Mesothelial cell of epicardium (in vitro differentiated cells): ENCODE results near the genes WARS2 and REG4.

- PRO-cap: no peak
These were observed 2.3 kb downstream of the TENT5C start for GRCh38 chr1:117608213-117608549.

DNA sequence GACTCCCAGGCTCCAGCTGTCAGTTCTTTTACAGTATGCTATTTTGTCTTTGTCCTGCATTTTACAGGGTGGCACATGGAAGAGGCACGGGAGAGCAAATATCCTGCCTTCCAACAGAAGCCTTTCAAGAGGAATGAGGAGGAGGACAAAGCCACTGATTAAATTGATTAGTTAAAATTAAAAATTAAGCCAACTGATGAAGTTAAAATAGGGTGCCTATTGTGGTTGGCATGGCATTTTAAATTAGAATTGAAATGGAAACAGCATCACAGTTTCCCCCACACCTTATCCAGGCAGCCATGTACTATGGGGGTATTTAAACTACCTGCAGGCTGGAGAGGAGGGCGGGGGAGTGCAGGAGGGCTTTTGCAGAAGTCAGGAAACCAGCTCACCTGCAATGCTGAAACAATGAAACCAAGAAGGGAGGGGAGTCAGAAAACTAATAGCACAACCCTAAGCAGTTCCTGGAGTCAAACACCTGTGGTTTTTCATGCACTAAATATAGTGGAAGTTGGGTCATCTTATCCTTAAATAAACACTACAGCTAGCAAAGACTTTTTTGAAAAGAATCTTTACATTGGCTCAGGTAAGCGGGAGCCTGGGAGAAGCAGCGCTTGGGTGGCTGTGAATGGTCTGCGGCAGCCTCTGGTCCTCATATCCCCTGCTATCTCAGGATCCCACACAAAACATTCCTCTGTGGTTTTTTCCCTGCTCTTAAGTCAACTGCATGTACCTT, 26.3 kb downstream of the TENT5C start:
- PRO-cap: no peak

- PRO-cap: no peak
These were observed 50.4 kb downstream of the TENT5C start for GRCh38 chr1:117656055-117656931.

DNA sequence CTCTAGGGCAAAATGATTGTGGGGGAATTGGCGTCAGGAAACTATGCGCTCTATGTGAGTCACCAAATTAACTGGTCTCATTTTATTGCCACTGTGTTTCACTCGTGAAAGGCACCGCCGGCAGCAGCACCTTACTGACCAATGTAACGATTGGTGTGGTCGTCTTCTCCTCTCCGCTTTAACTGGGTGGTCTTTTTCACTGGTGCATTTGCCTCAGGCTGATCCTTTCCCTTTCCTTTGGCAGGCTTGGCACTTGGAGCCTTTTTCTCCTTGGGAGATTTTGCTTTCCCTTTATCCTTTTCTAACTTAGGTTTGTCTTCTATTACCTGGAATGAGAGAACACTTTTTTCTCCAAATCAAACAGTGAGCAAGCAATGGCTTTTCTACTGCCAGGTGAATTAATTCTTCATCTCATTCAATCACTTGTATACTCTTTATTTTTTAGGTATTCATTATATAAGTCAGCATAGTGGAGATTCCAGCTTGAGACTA, 83.4 kb downstream of the SPAG17 start:
- PRO-cap: no peak

GRCh38 chr1:118302174-118302493, 117.1 kb upstream of the SPAG17 start:
- PRO-cap: no peak

DNA sequence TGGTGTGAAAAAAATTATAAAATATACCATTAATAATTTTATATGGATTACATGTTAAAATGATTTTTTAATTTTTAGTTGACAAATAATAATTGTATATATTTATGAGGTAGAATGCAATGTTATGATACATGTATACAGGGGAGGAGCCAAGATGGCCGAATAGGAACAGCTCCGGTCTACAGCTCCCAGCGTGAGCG, 136.0 kb downstream of the TBX15 start:
- PRO-cap: no peak

GRCh38 chr1:118984246-118985117, 3.7 kb downstream of the TBX15 start:
- PRO-cap: no peak

DNA sequence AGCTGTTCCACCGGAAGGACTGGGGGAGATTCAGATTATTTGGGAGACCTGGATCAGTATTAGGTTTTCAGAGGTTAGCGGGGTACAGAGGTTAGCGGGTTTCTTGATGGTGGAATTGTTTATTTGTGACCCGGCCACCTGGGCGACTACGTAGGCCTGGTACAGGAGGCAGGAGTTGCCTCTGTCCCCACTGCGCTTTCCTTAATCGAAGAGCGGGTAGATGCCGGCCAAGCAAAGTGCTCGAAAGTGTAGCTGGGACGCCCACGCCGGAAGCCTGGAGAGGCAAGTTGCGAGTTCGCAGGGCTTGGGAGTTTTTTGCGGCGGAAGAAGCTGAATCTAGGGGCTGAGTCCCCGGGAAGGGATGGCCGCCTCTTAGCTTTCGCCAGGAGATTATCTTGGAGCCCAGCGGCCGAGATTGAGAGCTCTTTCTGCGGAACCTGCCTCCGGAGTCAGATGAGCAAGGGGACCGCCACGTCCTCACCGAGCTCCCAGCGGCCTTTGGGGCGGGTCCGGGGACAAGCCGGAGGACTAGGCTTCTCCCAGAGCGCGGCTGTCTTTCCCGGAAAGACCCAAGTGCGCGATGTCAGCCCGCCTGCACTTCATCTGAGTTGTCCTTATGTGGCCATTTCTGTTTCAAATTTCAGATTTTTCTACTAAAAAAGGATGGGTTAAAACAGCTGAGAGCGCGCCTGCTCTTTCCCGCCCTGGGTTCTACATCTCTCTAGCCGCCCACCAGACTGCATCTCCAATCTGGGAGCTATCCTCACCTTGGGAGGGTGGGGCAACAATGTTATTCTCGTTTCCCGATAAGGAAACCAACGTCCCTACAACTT, 12.3 kb upstream of the TBX15 start:
- PRO-cap: no peak

DNA sequence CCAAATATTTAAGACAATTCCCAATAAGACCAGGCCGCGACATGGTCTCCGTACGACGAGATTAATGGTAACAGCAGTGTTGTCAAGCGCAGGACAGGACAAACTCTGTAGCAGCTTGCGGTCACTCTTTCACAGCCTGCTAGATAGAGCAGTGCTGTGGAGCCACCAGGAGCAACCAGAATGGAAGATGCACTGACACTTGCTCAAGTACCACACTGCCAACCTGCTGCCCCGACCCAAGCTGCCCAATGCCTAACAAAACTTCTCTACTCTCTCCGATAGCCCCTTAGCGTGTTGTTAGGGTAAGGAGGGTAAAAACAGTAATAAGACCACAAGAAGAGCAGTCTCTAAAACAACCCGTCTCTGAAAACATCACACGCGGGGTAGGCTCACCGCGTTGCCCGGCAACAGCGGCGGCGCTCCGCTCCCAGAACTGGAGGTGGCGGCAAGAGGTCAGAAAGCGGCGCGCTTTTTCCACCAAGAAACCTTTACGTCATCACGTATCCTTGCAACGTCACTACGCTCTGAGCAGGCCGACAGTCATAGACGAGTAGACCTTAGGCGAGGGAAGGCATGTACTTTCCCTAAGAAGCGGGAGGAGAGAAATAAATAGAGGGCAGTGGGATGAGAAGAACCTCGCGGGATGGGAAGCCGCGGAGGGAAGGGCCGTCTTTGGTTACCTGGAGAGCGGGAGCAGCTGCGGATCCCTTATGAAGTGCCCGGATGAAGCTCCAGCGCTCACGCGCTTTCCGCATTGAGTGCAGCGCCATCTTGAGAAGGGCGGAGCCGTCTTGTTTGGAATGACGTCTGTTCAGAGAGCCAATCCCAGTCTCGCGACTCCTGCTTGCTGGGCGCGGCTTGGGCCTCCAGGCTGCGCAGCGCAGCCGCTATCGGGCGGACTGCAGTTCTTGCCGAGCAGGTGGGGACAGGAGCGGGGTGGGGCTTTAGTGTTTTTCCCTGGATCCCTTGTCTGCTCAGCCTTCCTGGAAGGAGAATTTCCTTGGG, at the start of gene WARS2:
TSS of gene WARS2 (minus strand) at position 779 of the 1,005 bp plus-strand sequence.
- PRO-cap: bidirectional peak, plus-strand start at position 543 of the sequence, minus-strand start at position 435 of the sequence

DNA sequence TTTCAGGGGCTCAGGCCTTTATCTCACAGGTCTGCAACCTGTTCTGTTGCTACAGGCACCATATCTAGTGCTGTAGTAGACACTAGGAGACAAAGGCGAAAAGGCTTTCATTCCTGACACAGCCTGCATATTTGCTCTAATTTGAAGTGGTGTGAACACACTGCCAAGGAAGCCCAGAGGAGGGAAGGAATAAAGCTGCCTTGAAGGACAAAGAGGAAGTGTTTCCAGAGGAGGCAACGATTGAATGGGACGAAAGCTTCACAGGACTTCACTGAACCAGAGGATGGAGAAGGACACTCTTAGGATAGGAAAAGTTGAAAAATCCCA, 90.8 kb upstream of the WARS2 start:
- PRO-cap: no peak

GRCh38 chr1:119372385-119373202, 4.0 kb downstream of the HAO2 start:
- PRO-cap: no peak

GRCh38 chr1:119645630-119646331, 2.3 kb downstream of the ZNF697 start:
- PRO-cap: no peak

DNA sequence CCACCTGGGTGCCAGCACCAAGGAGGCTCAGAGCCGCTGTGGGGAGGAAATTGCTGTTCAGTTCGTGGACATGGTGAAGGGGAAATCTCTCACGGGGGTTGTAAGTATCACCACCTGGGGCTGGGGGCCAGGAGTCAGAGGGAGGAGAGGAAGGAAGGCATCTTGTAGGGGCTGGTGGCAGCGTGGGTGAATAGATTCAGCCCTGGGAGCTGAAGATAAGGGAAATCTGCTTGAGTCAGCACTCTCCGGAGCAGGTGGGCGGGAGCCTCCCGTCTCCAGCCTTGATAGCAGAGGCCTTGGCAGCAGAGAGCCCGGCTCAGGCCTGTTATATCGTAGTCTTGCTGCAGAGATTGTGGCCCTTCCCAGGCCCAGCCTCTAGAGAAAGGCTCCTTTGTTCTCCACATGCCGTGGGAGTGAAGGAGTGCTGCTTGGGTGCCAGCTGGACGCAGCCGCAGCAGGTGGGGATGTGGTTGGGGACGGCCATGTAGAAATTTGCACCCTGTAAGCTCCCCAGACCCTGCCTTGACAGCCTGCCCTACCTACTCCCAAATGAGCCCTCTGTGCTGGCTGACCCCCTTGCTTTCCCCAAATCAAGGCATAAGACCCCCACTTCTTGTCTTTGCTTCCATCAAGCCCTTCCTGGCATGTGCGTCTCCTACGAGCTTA, 25.6 kb downstream of the PHGDH start:
- PRO-cap: no peak

- PRO-cap: no peak
These were observed 10.5 kb upstream of the HMGCS2 start for GRCh38 chr1:119779204-119779611.

DNA sequence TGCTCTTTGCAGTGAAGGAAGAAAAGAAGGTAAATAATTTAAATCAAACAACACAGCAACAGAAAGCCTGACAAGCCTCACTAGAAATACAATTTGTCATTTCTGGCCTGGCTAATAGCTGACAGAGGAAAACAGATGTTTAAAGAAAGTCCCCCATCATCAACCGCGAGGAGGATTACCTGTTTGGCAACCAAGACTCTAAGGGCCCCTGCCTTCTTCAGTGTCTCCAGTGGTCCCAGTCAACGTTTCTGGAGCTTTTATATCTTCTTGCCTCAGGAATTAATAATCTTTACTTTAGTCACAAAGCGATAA, at the start of gene REG4:
TSS of gene REG4 (minus strand) at position 231 of the 312 bp plus-strand sequence.
- PRO-cap: no peak

DNA sequence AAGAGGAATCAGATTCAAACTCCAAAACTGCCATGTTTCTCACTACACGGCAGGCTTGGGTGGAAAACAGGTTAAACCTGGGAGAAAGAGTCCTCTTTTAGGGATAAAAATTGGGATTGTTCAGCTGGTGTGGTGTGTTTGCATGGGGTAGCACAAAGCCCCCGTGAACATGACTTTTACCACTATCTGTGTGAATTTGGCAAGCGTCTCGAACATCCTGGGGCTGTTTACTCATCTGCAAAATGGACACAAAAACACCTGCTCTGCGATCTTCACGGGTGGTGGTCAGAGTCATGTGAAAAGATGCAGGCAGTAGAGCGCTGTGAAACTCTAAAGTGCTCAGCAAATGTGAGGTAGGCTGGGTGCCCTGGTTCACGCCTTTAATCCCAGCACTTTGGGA, 39.6 kb upstream of the NOTCH2 start:
- PRO-cap: no peak

DNA sequence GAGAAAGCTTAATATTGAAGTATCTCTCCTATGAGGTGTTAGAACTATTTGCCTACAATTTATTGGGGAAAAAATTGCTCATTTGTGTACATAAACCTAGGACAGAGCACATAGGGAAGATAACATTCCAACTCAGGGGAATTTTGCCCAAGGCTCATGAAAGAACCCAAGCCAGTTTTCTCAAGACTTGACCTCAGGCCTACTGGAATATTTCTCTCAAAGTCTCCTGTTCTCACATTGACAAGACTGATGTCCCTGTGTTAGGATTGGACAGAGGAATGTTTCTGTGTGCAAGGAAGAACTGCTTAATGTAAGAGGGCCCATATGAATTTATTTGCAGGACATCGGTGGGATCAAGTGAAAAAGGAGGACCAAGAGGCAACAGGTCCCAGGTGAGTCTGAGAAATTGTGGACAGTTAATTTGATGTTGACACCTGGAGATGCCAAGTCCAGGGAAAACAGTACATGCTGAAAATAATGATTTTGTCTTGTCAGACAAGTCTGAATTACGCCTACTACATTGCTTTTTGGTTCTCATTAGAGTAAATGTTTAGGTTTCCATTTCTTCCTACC, 45.5 kb downstream of the NBPF8 start:
- PRO-cap: no peak

DNA sequence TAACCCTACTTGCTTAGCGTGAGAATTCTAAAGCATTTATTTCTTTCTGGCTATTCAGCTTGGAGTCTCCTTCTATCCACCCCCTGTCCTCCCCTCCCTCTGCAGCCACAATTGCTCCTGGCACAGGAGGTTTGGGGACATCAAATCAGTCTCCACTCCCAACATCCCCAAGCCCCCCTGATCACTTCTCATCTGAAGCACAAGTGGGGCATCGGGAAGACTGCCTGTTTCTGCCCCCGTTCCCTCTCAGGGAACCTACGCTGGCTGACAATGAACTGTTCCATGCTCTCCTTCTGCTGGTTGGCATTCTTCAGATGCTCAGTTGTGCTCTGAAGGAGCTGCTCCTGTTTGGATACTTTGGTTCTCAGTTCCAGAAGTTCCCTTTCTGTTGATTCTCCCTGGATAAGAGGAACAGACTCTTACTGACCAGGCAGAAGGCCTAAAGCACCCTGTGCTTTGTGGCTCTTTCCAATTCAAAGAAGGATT, 76.9 kb downstream of the NBPF8 start:
- PRO-cap: no peak

- PRO-cap: no peak
These were observed 78.2 kb downstream of the NBPF8 start for GRCh38 chr1:120492917-120493499.

DNA sequence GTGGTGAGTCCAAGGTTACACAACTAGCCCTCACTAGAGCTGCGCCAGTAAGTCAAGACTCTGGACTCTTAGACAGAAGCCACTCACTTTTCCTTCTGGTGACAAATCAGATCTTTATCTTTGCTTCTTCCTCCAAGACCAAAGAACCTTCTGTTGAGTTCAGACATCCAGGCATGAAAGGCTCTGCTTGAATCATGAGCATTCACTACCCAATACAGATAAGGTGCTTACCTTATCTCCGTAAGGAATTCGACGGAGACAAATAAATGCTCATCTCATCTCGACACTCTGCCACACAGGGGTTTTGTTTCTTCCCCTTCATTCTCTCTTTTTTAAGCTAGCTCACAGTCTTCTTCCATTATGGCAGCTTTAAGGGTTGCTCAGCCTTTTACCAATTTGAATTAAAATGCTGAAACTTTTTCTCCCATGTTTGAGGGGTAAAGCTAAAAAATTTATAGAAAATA, 116.8 kb downstream of the NBPF8 start:
- PRO-cap: no peak